ENCODE measurements around the genes ERVV-2, MYADM and CACNG7.

GRCh38 chr19:53044590-53044886, at the start of gene ERVV-2:
Gene ERVV-2, plus strand, starts transcription at chr19:53044740.
- PRO-cap, result no peak

GRCh38 chr19:53075023-53075328, 28.2 kb downstream of the ZNF160 start:
- PRO-cap, result no peak

GRCh38 chr19:53086678-53087418, 16.4 kb downstream of the ZNF160 start:
- PRO-cap, result no peak

DNA sequence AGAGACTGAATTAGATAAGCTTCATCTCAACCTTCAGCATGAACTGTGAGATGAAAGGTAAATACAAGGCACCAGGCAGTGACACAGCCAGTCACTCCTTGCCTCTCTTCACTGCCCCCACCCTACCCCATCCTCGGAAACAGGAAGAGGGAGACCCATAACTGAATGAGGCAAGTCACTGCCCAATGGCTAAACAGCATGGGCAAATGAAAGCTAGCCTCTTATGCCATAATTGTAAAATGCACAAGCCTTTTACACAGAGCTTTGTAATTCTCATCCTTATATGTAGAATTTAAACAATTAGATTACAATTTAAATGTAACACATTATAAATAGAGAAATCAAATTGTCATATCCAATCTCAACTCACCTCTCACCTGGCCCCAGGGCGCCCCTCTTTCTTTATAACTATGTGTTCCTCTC, 1.6 kb downstream of the ZNF160 start:
- PRO-cap, result no peak

- PRO-cap, result no peak
These were observed 9.3 kb downstream of the ZNF415 start for GRCh38 chr19:53123483-53123781.

GRCh38 chr19:53519487-53520001, 18.4 kb upstream of the ZNF331 start:
- PRO-cap, result no peak

DNA sequence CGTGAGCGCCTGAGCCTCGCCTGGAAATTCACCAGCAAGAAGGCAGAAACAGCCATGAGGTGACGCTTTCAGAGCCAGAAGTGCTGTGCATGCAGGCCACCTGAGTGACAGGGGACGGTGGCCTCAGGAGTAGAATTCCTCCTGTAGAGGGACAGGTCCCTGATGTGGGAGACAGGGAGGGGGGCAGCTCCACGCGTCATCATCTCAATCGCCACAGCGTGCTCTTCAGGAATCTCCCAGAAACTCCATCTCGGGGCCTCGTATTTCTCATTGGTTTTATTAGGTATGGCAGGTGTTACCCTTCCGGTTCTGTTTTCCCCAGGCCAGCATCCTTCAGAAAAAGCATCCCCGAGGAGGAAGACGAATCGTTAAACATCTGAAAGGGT, 942 bp downstream of the ZNF331 start:
- PRO-cap, result no peak

DNA sequence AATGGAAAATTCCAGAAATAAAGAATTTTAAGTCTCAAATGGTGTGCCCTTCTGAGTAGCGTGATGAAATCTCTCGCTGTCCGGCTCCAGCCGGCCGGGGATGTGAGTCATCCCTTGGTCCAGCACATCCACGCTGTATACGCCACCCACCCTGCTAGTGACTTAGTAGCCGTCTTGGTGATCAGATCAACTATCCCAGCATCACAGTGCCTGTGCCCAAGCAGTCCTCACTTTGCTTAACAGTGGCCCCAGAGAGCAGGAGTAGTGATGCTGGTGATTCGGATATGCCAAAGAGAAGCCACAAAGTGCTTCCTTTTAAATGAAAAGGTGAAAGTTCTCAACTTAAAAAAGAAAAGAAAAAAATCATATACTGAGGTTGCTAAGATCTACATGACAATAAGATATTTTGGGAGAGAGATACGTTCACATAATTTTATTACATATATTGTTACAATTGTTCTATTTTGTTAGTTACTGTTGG, 40.1 kb downstream of the ZNF331 start:
- PRO-cap, result no peak

- PRO-cap, result no peak
These were observed 31.5 kb upstream of the DPRX start for GRCh38 chr19:53600053-53600956.

DNA sequence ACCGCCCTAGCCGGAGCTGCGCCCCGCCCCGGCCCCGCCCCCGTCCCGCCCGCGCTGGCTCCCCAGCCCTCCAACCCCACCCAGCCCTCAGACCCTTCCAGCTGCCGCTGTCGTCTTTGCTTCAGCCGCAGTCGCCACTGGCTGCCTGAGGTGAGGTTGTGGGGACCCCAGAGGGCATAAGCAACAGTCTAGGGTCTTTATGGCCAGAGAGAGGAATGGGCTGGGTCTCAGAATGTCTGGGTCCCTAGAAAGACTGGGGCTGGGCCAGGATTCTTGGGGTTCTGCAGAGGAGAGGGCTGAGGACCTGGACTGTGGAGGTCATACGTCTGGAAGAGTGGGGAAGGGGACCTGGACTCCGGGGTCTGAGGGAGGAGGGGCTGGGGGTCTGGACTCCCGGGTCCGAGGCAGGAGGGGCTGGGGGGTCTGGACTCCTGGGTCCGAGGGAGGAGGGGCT, at the start of gene MYADM:
MYADM (plus strand) TSS at position 90 of the 454 bp plus-strand sequence.
- PRO-cap, result bidirectional peak, plus-strand start at position 100 of the sequence, minus-strand start outside the sequence

DNA sequence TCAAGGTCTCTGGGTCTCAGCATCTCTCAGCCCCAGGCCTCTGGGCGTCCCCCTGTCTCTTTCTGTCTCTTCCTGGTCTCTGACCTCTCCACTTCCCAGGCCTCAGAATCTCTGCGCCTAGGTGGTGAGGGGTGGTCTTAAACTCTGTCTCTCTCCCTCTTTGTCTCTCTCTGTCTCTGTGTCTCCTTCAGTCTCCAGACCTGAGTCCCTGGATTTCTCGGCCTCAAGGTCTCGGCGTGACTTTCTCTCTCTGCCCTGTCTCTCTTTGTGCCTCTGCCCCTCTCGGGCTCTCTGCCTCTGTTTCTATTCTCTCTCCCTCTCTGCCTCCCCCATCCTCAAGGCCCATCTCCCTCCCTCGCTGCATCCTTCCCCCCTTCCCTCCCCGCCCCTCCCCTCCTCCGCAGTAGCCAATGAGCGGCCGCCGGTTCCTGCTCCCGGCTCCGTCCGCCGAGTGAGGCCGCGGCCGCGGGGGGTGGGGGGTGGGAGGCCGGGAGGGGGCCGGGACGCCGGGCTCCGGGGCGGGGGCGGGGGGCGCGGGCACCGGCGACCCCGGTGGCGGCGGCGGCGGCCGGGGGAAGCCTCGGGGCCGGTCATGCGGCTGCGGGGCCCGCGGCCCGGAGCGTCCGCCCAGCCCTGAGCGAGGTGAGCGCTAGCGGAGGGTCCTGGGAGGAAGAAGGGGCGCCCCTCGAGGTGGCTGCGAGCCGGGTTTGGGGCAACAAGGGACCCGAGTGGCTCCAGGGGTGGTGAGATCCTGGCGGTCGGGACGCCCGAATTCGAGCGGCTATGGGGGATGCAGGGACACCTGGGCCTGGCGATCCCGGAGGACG, at the start of gene CACNG7:
CACNG7 (plus strand) TSS at position 403 of the 827 bp plus-strand sequence.
- PRO-cap, result no peak

GRCh38 chr19:53942031-53942931, 20.5 kb upstream of the CACNG8 start:
- PRO-cap, result no peak

- PRO-cap, result no peak
These were observed 13.8 kb upstream of the CACNG6 start for GRCh38 chr19:53977698-53977955.

- PRO-cap, result no peak
These were observed 545 bp upstream of the TMC4 start for GRCh38 chr19:54173480-54173929.

GRCh38 chr19:54188981-54189163, 508 bp downstream of the MBOAT7 start:
- PRO-cap, result no peak

DNA sequence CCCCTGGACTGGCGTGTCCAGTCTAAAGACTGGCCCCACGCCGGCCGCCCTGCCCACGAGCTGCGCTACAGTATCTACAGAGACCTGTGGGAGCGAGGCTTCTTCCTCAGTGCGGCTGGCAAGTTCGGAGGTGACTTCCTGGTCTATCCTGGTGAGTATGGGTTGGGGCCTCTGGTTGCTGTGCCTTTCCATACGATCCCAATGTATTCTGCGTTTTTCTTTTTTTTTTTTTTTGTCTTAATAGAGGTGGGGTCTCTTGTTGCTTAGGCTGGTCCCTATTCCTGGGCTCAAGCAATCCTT, 1.1 kb downstream of the TSEN34 start:
- PRO-cap, result no peak

DNA sequence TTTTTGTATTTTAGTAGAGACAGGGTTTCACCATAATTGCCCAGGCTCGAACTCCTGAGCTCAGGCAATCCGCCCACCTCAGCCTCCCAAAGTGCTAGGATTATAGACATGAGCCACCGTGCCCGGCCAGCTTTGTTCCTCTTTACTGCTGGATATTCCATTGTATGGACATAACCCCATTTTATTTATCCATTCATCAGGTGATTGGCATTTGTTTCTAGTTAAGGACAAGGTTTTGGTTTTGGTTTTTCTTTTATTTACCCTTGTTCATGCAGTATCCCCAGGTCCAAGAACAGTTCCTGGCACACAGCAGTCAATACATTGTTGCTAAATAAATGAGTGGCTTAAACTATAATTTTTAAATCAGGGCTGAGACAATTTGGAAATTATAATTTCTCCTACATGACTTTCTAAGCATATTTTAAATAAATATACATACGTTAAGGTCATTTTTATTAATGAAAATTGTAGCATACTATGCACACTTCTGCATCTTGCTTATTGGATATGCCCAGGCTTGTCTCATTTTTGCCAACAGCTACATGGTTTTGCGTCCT, 4.0 kb upstream of the RPS9 start:
- PRO-cap, result no peak

DNA sequence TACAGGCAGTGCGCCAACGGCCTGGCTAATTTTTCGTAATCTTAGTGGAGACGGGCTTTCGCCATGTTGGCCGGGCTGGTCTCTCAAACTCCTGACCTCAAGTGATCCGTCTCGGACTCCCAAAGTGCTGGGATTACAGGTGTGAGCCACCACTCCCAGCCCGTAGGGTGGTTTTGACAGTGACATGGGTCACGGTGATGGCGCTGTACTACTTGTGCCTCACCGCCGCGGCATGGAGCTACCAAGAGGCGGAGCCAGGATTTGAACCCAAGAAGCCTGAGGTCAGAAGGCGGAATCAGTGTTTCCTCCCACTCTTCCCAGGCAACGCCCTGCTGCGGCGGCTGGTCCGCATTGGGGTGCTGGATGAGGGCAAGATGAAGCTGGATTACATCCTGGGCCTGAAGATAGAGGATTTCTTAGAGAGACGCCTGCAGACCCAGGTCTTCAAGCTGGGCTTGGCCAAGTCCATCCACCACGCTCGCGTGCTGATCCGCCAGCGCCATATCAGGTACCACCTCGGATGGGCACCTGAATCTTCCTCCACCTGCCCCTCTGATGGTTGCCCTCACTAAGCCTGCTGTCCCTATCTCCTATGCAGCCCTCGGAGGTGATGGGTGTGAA, 5.4 kb downstream of the RPS9 start:
- PRO-cap, result no peak

DNA sequence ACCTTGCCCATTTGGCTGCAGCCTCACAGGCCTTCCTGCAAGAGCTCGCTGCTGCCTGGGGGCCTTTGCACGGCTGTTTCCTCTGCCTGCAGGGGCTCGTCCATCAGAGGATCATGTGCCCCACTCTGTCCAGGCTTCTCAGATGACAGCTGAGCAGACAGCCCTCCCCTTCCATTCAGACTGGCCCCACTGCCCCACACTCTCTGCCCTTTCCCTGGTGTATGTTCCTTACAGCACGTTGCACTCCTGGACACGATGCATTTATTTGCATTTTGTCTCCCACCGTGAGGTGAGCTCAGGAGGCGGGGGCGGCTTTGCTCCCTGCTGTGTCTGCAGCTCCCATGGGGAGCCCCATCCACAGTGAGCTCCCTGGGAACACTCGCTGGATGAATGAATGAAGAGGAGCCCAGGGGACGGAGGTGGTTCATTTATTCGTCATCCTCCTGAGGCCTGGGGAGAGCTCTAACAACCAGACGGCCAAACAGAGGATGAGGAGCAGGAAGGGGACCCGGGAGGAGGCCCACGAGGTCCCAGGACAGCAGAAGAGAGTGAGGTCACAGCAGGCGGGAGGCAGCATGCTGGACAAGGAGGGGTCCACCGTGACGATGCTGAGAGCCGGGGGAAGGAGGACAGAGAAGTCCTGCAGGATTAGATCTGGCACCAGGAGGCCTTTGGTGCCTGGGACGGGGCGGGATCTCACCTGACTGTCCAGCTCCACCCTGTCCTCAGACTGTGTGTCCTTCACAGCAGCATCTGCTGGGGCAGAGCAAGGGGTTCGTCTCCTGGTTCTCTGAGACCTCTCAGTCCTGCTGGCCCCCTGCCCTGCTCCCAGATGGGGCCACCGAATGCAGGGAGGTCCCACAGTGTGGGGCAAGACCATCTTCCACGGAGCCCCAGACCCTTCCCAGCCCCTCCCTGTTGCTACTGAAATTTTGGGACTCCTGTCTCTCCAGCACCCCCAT, 4.9 kb downstream of the LILRB3 start:
- PRO-cap, result no peak

DNA sequence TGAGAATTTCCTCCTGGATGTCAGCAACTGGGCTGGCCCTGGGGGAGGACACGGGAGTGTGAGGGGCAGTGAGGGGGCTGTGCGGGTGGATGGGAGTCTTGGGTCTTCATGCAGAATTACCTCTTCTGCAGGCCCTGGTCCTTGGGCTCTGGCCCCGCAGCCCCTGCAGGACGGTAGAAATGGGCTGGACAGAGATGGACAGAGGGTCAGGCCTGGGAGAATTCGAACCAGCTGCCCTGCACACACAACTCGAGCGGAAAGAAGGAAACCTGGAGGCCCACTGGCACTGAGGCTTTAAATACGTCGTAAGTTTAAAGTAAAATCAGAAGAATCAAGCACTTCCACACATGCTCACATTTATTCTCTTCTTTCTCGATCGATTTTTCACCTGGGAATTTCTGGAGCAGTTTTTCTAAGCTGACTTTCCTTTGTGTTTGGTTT, 4.7 kb downstream of the LILRB5 start:
- PRO-cap, result no peak